Right atrium auricular region (tissue), 2 donors: ENCODE measurements around the gene REEP2.

GRCh38 chr5:138438646-138439334 is at the start of gene REEP2:
REEP2 (plus strand) TSS chr5:138439057.
- PRO-cap, result no peak
- RAMPAGE, long total RNA, 2 experiments, result no peak in any of the 2 experiments

DNA sequence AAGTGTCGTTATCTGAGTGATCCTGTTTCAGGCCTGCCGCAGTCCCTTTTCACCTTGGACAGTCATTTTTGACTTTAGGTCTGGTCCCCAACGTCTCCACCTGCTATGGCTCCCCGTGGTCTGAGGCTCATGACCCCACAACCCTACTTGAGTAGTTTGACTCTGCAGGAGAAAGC is 27.4 kb downstream of the EGR1 start:
- PRO-cap, result no peak
- RAMPAGE, long total RNA, 2 experiments, result no peak in any of the 2 experiments

DNA sequence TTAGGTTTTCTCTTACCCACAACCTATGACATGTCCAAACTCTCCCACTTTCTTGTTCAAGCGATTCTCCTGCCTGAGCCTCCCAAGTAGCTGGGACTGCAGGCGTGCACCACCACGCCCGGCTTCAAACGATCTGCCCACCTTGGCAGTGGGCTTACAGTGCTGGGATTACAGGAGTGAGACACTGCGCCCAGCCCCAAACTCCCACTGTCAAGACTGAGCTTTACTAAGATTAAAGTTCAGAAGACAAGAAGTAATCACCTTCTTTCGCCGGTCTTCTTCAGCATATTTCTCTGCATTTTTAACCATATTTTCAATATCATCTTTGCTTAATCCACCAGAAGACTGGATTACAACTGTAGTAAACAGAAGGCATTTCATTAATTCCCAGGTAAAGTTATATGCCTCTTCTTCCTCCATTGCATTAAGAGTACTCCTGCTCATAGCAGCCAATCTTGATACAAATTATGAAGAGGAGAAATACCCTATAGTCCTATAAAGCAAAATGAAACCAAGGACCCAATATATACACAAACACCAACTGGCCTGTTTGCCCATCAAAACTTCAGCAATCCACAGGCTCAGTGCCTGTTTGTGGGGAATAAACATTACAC is 14.2 kb upstream of the ETF1 start:
- PRO-cap, result no peak
- RAMPAGE, long total RNA, 2 experiments, result start-site peak on the minus strand in 1 of 2 experiments, centred at position 315 of the sequence, 388 reads per replicate

- PRO-cap, result no peak
- RAMPAGE, long total RNA, 2 experiments, result no peak in any of the 2 experiments
Observed at GRCh38 chr5:138569435-138570108, 5.6 kb downstream of the HSPA9 start.

- PRO-cap, result no peak
- RAMPAGE, long total RNA, 2 experiments, result no peak in any of the 2 experiments
Observed at GRCh38 chr5:138666726-138667194, 86.5 kb upstream of the CTNNA1 start.

GRCh38 chr5:138702361-138702803 is 50.8 kb upstream of the CTNNA1 start:
- PRO-cap, result no peak
- RAMPAGE, long total RNA, 2 experiments, result no peak in any of the 2 experiments

DNA sequence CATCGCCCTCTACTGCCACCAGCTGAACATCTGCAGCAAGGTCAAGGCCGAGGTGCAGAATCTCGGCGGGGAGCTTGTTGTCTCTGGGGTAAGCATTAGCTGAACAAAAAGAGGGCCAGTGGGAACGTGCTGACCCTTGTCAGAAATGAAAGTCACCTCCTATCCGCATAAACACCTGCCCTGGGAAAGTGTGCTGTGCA is 57.4 kb upstream of the LRRTM2 start:
- PRO-cap, result no peak
- RAMPAGE, long total RNA, 2 experiments, result no peak in any of the 2 experiments

DNA sequence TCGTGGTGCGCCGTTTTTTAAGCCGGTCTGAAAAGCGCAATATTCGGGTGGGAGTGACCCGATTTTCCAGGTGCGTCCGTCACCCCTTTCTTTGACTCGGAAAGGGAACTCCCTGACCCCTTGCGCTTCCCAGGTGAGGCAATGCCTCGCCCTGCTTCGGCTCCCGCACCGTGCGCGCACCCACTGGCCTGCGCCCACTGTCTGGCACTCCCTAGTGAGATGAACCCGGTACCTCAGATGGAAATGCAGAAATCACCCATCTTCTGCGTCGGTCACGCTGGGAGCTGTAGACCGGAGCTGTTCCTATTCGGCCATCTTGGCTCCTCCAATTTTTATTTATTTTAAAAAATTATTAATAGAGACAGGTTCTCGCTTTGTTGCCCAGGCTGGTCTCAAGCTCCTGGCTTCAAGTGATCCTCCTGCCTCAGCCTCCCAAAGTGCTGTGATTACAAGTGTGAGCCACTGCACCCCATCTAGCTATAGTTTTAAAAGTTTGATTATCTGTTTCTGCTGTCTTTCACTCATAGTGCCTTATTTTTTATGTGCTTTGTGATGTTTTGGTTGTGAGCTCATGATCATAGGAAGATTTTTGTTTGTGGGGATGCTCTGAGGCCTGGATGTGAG is 136.1 kb upstream of the LRRTM2 start:
- PRO-cap, result no peak
- RAMPAGE, long total RNA, 2 experiments, result no peak in any of the 2 experiments

- PRO-cap, result bidirectional peak, plus-strand start at chr5:139273807, minus-strand start at chr5:139273684; bidirectional peak, plus-strand start at chr5:139274103, minus-strand start at chr5:139273993
- RAMPAGE, long total RNA, 2 experiments, result no peak in any of the 2 experiments
Observed at GRCh38 chr5:139273318-139274405, 19.9 kb upstream of the MATR3 start.

DNA sequence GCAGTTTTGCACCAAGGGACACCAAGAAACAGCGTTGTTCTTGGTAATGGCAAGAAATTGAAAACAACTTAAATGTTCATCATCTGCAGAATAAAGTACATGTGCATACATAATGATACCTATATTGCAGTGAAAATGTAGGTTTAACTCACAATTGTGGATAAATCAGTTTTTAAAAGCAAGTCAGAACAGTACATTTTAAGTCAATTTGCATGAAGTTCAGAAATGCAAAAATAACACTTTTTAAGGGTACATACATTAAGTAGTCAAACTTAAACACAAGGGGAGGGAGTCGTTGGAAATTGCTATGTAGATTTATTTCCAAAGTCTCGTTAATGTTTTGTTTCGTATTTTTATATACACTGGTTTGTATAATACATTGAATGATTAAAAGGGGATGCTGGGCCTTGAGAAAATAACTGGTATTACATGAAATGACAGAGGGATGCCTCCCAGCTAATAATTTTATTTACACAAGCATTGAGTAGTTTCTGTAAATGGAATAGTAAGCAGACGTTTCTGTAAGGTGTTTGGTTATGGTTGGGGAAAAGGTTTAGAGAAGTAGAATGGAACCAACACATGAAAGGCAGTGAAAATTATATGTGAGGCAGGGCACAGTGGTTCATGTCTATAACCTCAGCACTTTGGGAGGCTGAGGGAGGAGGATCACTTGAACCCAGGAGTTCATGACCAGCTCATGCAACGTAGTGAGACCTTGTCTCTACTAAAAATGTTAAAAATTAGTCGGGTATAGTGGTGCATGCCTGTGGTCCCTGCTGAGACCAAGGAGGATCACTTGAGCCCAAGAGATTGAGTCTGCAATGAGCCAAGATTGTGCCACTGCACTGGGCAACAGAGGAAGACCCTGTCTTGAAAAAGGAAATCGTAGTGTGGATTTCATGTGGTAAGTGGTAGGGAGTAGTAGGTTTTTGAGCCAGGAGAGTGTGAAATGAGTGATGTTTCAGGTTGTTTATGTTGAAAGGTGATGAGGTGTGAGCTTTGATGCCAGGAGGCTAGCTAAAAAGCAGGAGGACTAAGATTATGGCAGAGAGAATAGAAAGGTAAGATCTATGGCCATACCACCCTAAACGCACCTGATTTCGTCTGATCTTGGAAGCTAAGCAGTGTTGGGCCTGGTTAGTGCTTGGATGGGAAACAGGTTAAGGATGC is 5.6 kb downstream of the MATR3 start:
- PRO-cap, result no peak
- RAMPAGE, long total RNA, 2 experiments, result no peak in any of the 2 experiments

- PRO-cap, result no peak
- RAMPAGE, long total RNA, 2 experiments, result no peak in any of the 2 experiments
Observed at GRCh38 chr5:139321670-139322094, 20.0 kb upstream of the PAIP2 start.

DNA sequence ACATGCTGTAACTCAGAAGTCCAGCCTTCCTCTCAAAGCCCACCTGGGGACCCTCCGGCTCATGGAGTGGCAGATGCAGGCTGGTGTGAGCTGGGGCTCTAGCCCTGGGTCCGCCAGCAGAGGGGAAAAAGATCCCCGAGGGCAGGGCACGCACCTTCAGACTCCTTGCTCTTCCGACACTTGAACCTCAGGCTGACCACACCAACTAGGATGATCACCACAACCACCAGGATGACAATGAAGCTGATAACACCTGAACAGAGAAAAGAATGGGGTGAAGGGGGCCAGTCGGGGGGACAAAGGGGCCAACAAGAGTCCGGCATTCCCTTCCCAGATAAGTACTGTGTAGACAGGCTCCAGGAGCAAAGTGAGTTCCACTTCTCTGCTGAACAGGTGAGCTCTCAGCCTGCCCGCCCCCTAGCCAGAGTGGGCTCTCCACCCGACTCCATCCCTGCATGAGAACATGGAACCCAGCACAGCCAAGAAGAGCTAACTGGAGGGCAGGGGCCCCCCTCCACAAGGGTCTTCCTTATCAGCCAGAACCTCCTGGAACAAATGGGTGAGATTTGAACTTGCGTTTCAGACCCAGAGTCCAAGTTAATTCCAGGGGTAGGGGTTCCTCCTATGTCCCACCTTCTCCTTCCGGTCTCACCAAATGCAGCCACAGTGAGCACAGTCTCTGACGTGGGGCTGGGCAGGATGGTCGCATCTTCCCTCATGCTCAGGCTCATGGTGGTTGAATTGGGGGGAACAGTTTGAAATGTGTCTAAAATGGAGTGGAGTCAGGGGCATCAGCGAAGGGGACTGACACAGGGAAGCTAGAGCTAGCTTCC is 7.7 kb downstream of the ECSCR start:
- PRO-cap, result no peak
- RAMPAGE, long total RNA, 2 experiments, result no peak in any of the 2 experiments

DNA sequence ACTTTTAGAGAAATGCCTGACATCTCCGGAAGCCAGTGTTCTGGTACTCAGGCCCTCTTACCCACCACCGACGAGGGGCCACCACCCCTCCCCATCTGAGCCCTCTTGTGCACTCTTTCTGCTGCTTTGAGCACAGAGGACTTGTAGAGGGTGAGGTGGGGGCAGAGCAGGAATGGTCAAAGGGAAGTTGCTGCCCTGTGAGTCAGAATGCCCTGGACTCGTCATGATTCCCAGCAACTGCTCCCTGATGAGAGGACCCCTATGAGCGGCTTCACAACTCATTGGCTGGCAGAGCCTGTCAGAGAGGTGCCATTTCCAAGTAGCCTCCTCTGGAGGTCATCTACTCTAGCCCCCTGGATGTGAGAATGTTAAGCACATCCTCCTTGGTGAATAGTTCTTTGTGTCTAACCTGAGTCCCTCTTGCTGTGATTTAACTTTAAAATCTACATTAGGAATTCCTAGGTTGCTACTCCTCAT is 813 bp downstream of the ECSCR start:
- PRO-cap, result bidirectional peak, plus-strand start at position 281 of the sequence, minus-strand start at position 152 of the sequence
- RAMPAGE, long total RNA, 2 experiments, result no peak in any of the 2 experiments

DNA sequence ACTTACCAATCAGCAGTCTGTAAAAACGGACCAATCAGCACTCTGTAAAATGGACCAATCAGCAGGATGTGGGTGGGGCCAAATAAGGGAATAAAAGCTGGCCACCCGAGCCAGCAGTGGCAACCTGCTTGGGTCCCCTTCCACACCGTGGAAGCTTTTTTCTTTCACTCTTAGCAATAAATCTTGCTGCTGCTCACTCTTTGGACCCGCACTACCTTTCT is 29.1 kb upstream of the STING1 start:
- PRO-cap, result no peak
- RAMPAGE, long total RNA, 2 experiments, result no peak in any of the 2 experiments

DNA sequence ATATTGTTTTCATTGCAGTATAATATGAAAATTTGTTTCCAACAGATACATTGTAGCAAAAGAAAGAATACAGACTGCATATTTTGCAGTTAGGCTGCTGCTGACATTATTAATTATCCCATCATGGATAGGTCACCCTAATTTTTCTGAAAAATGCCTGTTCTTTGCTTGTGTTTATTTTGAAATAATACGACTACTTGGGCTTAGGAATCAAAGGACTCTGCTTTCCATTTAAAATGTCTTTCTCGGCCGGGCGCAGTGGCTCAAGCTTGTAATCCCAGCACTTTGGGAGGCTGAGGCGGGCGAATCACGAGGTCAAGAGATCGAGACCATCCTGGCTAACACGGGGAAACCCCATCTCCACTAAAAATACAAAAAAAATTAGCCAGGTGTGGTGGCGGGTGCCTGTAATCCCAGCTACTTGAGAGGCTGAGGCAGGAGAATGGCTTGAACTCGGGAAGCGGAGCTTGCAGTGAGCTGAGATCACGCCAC is 12.3 kb downstream of the UBE2D2 start:
- PRO-cap, result no peak
- RAMPAGE, long total RNA, 2 experiments, result no peak in any of the 2 experiments

DNA sequence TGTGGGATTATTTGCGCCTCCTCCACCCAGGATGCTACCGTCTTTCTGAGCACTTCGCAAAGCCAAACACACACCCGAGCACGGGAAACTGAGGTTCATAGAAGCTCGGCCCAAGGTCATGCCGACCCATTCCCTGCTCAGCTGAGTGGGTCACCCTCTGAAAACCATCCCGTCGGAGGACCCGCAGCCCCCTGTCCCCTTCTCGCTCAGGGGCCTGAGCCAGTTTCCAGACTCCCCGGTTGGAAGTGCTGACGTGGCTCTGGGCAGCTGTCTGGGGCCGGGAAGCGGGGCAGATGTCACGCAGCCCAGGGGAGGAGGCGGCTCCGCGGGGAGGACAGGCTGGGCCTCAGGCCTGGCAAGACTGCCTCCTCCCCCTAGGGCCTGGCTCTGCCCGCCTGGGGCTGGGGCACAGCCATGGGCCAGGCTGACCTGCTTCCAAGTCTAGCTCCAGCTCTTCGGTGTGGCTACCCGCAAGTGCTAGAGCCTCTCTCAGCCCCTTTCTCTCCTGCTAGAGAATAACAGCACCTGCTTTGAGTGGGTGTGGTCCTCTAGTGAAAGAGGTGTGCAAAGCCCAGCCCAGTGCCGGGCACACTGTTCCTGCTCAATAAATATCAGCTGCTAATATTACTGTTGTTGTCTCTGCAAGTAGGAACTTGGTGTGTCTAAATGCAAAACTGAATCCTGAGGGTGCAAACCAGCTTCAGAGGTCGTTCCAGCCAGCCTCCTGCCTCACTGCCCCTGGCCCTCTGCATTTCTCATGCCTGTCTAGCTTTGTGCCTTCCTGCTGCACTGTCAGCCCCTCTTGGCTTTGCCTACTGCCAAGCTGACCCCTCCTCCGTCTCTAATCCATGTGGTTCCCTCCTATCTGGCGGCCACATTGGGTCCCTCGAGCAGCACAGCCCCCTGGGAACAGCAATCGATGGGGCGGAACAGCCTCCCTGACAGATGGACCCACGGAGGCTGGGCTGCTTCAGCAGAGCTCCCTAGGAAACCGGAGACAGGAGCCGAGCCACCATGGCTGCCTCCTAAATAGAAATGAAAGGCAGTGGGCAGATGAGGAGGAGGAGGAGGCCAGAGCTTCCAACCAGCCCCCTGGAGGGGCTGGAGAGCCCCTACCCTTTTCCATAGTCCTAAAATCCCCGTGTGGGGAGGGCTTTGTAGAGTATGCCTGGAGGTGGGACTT is 9.7 kb upstream of the CXXC5 start:
- PRO-cap, result bidirectional peak, plus-strand start at position 299 of the sequence, minus-strand start at position 226 of the sequence
- RAMPAGE, long total RNA, 2 experiments, result no peak in any of the 2 experiments

DNA sequence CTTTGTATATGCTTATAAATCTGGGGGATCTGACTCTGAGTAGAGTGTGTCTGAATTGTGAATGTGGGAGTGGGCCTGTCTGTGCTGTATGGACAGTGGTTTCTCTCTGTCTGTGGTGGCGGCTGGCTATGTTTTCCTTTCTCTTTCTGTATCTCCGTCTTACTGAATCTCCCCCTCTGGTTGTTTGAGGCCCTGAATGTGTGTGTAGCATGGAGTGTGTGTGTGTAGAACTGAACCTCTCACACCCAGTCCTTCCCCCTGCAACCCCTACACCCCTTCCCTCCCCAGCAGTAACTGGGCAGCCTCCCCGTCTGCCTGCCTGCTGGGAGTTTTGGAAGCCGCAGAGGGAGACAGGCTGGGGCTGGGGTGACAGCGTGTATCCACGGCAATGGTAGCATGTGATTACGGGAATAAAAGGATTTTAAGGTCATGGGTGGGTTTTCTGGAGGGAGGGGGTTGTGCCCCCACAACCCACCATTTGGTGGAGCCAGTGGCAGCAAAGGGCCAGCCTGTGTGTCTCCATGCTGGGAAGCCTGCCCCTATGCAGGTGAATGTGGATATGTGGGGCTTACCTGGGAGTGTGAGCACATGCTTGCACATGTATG is 4.8 kb downstream of the CXXC5 start:
- PRO-cap, result no peak
- RAMPAGE, long total RNA, 2 experiments, result no peak in any of the 2 experiments

DNA sequence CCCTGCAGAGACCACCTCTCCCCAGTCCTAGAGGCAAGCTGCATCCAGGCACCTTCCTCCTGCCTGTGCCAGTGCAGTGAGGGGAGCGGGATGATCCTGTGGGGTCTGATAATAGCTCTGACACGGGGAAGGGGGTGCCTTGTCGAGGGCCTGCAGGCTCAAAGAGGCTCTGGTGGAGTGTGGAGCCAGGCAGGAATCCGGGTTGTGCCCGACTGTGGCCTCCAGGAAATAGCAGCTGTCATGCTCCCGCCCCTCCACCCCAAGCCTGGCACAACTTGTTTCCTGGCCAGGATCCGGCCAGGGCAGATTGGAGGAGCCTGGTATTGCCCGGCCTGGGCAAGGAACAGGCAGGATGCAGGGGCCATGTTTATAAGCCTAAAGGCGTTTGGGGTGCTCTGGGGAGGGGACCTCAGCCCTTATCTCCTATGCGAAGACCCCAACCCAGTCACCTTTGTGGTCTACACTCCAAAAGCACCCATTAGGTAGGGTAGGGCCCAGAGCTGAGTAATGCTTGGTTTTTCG is 12.0 kb downstream of the CXXC5 start:
- PRO-cap, result bidirectional peak, plus-strand start at position 323 of the sequence, minus-strand start at position 199 of the sequence
- RAMPAGE, long total RNA, 2 experiments, result no peak in any of the 2 experiments

DNA sequence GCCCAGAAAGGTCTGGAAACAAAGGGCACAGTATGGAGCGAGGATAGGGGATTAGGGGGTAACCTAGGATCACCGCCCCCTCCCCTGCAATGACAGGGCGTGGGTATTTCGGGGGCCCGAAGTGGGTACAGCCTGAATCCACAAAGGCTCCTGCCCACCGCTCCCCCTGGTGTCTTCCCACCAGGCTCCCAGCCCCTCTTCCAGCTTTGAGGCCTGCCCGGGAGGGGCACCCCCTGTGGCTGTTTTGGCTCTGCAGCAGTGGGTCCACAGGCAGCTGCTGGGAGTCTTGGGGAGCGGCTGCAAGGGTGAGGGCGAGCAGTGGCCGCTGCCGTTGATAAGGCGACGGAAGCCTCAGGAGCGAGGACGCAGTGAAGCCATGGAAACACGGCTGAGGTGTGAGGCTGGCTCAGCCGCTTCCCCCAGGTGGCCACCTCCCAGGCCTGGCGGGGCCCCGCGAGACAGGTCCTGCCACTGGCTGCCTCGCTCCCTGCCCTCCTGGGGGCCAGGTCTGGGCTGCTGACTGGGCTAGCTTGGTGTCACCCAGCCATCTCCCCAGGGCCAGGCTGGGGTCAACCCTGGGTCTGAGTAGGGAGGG is 41.4 kb downstream of the CXXC5 start:
- PRO-cap, result no peak
- RAMPAGE, long total RNA, 2 experiments, result no peak in any of the 2 experiments

DNA sequence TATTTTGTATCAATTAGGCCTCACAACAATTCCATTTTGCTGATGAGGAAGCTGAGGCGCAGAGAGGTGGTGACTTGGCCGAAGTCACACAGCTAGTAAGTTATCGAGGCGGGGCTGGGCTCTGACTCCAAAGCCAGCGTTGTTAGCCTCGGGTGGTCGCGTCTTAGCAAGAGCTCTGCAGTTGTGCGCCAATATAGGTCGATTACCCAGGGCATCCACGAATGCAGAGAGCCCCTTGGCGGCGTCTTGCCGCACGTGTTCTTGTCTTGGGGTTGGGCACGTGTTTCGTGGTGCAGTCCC is 62.2 kb downstream of the CXXC5 start:
- PRO-cap, result no peak
- RAMPAGE, long total RNA, 2 experiments, result no peak in any of the 2 experiments